OVCAR3 (cell line): ENCODE measurements around a stretch of chr13.

GRCh38 chr13:40109227-40109873 lies 453.9 kb downstream of the COG6 start:
- RRBS, result no CpG with 5 or more reads among the region's 4 CpGs

DNA sequence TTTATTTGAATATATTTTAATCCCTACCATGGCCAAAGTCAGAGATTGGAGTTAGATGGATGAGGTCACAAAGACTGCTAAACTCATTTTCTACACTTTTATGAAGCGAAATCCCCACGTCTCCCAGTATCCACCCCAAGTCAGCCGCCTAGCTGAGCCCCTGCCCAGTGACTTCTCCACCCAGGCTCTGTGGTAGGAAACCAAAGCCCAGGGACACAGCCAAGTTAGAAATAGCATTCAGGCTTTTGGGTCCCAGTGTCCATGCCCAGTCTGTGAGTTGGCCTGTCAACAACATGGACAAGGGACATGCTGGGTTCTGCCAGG lies 474.0 kb downstream of the FOXO1 start:
- RRBS, result no CpG with 5 or more reads among the region's 3 CpGs

GRCh38 chr13:40206104-40207279 lies 459.9 kb downstream of the FOXO1 start:
- RRBS, result no CpG with 5 or more reads among the region's 11 CpGs

DNA sequence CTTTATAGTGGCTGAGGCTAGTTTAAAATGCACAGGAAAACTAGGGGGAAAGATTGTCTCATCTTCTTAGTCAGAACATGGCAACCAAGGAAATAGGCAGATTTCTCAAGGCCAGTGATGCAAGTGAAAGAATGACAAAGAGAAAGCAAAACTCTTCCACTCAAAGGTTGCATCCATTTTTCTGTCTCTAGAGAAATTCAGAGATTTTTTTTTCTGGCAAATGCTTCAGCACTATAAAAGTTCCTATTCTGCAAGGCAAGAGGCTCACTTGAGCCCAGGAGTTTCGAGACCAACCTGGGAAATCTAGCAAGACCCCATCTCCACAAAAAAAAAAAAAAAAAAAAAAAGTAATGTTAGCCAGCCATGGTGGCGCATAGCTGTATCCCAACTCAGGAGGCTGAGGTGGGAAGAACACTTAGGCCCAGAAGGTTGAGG lies 414.7 kb downstream of the FOXO1 start:
- RRBS, result no CpG with 5 or more reads among the region's 2 CpGs

DNA sequence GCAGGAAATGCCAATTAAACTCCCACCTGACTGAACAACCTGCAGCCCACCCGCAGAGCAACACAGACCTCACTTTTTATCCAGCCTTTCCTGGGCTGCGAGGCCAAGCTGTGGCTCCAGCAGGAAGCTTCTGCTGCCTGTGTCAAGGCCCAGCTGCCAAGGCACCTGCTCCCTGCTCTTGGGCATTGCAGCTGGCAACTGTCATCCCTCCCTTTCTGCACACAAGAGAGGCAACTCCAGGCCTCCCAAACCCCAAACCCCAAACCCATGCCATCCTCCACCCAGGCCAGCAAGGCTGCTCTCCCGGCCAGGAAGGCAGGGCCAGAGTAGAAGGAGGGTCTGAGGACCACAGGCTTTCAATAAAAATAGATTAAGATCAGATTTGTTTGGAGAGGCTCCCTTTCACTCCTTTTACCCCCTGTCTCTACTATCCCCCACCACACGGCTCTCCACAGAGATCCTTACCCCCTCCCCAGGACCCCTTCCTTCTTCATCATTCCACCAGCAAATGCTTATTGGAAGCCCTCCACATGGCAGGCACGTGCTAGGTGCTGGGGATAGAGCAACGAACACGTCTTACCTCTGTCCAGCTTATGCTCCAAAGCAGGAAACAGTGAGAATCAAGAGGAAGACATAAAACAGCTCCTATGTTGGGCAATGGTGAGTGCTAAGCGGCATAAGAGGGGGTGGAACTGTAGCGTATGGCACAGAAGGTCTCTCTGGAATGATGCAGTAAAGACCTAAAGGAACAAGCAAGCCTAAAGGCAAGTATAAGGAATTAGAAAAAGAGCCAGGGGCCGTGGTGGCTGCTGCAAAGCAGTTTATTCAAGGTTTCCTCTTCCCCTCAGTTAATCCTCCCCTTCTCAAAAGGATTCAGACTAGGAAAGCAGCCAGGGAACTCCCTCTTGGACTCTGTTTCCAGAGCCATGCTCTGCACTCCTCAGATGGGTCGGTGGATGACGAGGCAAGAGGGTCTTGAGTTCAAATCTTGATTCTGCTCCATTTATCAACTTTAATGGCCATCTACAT lies 289.7 kb downstream of the FOXO1 start:
- RRBS, result no CpG with 5 or more reads among the region's 12 CpGs

- RRBS, result no CpG with 5 or more reads among the region's 11 CpGs
Measured at GRCh38 chr13:40388485-40389102, 277.8 kb downstream of the FOXO1 start.

DNA sequence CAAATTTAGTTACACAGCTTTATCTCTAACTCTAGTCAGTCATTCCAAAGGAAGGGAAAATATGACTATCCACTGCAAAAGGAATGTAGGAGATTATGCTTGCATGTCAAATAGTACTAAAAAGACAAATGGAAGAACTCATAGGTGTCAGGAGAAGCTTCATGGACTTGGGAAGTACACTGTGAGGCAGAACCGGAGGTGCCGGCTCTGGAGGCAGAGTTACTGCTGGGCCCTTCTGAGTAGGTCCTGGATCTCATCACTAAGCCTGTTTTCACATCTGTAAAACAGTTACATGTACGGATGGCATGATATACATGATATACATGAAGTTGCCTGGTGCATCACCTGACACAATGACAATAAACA lies 97.4 kb downstream of the FOXO1 start:
- RRBS, result no CpG with 5 or more reads among the region's 3 CpGs

- RRBS, result no CpG with 5 or more reads among the region's 4 CpGs
Measured at GRCh38 chr13:40629759-40630422, 36.5 kb downstream of the FOXO1 start.

- RRBS, result no CpG with 5 or more reads among the region's 6 CpGs
Measured at GRCh38 chr13:40643595-40644217, 22.7 kb downstream of the FOXO1 start.

- RRBS, result no CpG with 5 or more reads among the region's 4 CpGs
Measured at GRCh38 chr13:40644750-40645659, 21.4 kb downstream of the FOXO1 start.

DNA sequence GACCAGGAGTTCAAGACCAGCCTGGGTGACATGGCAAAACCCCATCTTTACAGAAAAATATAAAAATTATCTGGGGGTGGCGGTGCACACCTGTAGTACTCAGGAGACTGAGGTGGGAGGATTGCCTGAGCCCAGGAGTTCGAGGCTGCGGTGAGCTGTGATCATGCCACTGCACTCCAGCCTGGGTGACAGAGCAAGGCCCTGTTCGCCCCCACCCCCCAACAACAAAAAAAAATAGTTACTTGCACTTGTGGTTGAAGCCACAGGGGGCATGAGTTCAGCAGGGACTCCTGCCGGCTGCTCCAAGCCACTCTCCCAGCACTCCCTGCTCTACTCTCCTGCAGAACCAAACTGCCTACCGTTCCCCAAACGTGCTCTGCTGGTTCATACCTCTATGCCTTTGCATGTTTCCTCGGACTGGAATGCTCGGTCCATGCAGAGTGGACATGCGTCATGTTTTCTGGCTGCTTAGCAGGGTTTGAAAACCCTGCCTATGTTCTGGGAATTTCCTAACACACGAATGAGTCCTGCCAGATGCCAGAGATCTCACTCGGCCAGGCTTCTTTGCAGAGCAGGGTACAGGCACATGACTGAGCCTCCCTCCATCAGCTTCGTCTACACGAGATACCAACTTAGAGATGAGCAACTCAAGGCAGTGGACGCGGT lies 8.6 kb upstream of the SLC25A15 start:
- RRBS, result no CpG with 5 or more reads among the region's 16 CpGs

DNA sequence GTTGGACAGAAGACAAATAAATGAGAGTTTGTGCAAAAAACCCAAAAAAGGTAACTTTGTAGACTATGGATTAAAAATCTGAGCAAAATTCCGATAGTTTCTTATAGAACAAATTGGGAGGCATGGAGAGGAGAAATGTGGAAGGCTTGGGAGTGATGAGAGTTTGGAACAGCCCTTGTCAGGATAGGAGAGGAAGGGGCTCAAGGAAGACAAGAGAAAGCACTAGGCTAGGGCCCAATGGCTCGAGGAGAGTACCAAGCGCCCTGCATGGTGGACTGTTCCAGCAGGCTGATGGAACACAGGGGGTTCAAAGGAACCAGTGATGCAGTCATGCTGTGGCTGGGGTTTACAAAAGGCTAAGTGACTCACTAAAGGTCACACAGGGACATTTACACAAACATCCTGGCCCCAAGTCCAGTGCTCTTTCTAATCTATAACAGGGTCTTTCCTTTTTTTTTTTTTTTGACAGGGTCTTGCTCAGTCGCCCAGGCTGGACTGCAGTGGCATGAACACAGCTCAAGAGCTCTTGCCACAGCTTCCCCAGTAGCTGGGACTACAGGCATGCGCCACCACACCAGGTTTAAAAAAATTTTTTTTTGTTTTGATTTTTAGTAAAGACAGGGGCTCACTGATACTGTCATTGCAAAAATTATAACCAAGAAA lies 2.9 kb upstream of the SLC25A15 start:
- RRBS, result no CpG with 5 or more reads among the region's 5 CpGs

- RRBS, result no CpG with 5 or more reads among the region's 4 CpGs
Measured at GRCh38 chr13:40971281-40971831, 47.8 kb downstream of the ELF1 start.

- RRBS, result no CpG with 5 or more reads among the region's 4 CpGs
Measured at GRCh38 chr13:40978675-40979270, 40.3 kb downstream of the ELF1 start.

DNA sequence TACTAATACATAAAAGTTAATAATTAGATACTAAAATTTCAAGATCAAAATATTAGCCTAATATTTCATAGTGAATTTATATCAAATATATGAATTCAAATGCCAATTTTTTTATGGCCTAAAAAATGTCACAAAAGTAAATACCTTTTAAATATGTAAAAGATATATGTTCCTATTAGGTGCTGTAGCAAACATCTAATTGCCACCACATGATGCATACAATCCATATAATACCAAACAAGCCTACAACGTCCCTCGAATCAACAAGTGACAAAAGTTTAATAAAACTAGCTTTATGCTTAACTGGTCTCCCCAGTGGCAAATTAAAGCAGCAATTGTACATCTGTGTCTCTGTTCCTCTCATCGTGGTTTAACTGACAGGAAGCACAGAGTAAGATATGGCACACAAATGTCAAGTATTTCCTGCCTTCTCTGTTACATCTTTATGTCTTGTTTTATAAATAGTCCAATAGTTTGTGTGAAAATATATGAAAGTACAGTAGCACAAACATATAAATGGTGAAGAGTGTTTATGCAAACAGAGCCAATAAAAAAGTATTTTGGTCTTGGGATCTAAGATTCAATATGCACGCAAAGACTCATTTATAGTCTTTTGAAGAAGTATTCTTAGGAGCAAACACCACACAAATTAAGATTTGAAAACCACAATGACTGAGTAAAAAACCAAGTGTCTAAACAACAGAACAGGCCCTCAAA lies 14.3 kb downstream of the ELF1 start:
- RRBS, result no CpG with 5 or more reads among the region's 4 CpGs

DNA sequence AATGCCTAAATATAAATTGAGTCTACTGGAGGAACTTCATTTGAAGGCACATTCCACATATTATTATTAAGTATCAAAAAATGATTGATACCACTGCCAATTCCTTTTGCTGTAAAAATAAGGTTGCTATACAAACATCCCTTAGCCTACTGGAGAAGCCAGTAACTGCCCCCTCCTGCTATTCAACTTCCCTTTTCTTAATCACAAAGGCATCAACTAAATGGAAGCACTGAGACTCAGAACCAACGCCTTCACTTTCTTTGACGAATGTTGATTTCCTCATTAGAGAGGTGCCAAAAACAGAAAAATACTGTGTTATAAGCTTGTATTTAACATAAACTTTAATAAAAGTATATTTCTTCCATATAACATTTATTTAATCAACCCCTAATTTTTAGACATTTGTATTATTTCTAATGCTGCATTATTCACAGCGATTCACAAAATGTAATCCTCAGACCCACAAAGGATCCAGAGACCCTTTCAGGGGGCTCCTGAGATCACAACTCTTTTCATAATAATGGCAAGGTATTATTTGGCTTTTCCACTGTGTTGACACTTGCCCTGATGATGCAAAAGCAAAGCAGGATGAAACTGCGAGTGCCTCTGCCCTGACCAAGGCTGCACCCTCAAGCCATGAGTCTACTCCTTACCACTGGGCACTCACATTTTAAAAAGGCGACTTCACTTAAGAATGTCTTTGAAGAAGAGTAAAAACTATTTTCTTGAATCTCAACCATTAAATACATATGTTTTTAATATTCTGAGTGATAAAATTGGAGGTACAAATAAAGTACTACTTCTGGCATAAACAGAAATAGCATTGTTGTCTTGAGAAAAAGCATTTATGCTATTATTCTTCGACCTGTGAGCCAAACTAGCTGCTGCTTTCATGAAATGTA lies 11.5 kb downstream of the ELF1 start:
- RRBS, result no CpG with 5 or more reads among the region's 6 CpGs

GRCh38 chr13:41018196-41018668 lies 884 bp downstream of the ELF1 start:
- RRBS, result no CpG with 5 or more reads among the region's 1 CpG

GRCh38 chr13:41025251-41025733 lies 6.2 kb upstream of the ELF1 start:
- RRBS, result no CpG with 5 or more reads among the region's 3 CpGs

- RRBS, result no CpG with 5 or more reads among the region's 5 CpGs
Measured at GRCh38 chr13:41051293-41051757, 10.0 kb upstream of the WBP4 start.

DNA sequence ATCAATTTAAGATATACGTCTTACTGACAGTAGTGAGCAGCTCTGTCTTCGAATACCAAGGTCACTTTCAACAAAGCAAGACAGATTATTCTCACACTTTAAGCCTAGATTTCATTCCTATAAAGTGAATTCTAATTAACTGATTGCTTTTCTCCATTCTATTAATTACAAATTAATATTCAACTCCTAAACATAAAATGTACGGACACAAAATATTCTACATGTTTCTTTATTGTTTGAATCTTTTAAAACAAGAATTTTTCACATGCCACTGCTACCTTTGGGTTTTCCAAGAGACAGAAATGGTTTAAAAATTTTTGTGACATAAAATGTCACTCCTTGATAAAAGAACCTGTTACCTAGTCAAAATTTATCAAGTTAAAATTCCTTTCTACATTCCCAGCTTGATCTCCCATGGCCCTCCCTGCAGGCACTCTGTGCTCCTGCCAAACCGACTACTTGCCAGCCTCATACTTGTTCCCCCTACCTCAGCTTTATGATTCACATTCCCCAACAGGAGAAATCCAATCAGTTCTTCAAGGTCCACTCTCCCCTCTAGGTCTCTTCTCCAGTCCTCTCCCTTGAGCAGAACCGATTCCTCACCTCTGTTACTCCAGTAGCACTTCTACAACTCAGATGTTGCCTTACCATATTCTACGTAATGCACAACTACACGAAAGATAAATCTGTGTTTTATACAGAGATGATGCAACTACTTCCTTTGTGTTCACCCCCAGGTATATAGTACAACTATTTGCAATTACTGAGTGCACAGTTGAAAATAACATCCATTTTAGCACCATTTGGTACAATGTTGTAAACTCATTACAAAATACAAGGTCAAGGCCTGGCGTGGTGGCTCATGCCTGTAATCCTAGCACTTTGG lies 3.2 kb upstream of the WBP4 start:
- RRBS, result no CpG with 5 or more reads among the region's 8 CpGs